Neutrophil (primary cell): ENCODE measurements around the genes LDHD, BCAR1 and CLEC3A.

GRCh38 chr16:74740756-74741348 lies 33.8 kb downstream of the FA2H start:
- PRO-cap: no peak

DNA sequence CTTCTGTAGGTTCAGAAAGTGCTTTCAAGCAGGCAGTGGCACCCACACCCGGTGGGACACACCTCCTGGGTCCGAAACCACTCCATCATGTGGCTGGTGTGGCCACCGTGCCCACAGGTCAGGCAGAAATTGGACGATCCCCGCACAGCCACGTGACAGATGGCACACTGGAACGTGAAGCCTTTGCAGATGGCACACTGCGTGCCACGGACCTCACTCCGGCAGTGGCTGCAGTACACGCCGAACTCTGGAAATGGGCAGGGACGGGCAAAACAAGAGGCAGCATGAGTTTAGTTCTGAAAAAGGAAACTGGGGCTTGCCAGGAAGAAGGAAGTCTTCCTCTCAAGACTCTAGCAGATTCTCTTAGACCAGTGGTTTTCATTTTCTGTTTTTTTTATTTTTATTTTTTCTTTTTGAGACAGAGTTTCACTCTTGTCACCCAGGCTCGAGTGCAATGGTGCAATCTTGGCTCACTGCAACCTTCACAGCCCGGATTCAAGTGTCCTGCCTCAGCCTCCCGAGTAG lies 99.6 kb upstream of the FA2H start:
- PRO-cap: no peak

DNA sequence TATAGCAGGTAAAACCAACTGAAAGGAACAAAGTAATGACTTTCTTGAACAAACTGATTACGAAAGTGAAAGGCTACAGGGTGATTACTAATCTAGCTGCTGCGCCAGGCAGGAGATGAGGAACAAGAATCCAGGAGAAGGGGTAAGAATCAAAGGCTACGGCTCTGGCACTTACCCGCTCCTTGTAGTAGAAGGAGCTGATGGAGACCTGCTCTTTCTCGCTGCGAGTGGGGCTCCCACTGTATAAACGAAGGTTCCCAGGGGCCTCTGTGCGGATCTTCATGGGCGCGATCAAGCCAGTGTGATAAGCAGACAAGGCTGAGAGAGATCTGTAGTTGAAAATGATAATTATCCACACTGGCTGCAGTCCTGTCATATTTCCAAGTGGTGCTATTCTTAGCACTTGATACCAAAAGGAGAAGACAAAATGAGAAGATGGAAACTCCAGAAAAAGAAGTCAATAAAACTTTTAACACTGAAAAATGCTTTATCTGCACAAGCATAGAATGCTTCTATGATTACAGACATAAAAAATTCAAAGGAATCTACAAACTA lies 81.1 kb downstream of the WDR59 start:
- PRO-cap: no peak

- PRO-cap: no peak
These were observed 6.9 kb upstream of the WDR59 start for GRCh38 chr16:74991549-74992595.

GRCh38 chr16:75024119-75024614 lies 25.3 kb downstream of the ZNRF1 start:
- PRO-cap: no peak

DNA sequence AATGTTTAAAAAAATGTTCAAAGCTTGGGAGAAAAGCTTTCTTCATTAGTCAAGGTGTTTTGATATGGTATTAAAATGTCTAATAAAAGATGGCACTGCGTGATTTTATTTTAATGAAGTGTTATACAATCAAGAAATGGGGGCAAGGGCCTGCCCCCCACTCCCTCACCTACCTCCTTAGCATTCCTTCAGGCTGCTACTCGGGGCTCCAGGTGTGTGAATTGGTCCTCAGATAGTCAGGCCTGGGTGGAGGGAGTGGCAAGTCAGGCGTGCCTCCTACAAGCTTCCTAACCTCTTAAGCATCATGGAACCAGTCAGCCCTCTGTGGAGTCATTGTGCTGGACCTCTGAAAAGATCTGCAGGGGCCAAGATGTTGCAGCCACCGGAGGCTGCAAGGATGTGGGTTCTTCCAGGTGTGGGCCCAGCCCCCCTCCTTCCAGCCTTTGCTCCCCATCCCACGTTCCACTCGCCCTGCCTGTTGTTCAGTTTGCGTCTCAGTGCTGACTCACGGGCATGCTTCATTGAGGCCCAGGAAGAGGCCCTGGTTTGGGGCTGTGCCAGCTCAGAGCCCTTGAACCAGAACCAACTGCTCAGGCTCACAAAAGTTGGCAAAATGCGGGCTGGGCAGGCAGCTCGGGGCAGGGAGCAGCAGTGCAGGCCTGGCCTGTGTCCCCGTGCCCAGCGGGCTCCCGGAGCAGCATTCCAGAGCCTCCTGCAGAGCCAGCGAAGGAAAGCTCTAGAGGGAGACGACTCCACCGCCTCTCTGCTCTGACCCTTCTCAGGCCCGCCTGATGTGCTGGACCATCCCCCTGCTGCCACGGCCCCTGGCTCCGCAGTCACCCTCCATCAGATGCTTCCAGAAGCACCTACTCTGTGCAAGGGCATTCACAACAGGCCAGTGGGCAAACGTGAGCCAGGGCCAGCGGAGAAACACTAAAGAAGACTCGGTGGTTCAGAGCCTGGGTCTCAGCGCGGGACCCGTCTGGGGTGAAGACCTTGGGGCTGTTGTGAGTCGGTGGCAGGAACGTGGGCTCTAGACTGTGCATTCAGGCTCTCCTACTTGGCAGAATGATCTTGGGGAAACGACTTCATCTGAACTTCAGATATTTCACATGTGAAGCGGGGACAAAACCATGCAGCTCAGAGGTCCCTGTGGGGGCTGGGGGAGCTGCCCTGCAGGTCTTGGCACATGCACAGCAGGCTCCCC lies 7.6 kb downstream of the LDHD start:
- PRO-cap: no peak

DNA sequence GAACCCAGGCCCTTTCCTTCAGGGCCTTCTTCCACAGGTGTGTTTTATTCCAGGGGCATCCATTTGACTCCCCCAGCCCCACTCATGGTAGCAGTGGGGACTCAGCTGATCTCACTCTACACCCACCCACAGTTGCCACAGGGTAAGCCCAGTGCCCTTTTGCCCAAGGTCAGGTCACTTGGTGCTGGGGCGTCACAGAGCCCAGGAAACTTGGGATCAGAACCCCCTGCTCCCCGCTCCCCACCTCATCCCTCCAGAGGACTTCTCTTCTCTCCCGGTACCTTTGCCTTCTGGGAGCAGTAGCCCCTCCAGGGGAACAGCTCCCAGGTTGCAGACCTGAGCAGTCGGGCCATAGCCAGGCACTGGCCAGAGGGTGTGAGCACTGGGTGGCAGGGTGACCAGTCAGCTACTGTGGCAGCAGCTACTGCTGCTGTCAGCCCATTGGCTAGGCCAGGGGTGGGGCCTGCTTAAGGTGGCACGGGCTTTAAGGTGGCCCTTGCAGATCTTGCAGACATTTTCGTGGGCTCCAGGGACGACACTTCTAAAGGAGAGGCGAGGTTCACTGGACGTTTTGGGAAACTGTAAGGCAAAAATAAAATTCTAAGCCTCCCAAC lies at the start of gene LDHD:
Gene LDHD (minus strand): TSS at position 413 of the 614 bp plus-strand sequence.
- PRO-cap: no peak

- PRO-cap: no peak
These were observed 5.5 kb downstream of the BCAR1 start for GRCh38 chr16:75246009-75246206.

DNA sequence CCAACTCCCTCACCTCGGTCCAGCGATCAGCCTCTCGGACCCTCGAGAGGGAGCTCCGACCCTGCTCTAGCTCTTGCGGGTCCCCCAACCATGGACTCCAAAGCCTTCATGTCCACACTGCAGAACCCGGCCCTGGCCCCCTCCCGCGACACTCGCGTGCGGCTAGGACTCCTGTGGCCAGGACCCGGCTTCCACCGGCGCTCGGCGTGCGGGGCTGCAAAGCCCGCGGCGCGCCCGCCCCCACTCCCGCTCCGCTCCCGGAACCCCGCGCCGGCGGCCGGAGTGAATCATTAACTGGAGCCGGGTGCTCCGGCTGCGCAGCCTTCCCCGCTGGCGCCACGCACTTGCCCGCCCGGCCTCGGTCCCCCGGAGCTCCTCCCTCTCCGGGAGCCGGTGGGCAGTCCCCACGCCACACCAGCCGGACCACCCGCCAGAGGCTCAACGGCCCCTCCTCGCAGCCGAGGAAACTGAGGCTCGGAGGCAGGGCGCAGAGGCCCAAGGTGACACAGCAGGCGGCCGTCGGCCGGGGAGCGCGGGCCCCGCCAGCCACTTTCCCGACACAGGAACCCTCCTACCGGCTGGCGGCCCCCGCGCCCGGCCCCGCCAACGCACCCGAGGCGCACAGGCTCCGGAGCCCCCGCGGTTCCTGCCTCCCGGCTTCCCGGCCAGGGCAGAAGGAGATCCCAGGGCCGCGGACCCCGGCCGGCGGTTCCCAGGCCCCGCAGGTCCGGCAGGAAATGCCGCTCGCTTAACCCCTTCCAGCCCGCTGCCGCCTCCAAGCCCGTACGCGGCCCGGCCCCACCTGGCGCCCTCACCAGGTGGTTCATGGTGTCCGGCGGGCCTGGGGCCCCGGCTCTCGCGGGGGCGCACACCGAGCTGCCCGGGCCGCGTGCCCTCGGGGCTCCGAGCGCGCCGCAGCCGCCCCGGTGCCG lies 502 bp downstream of the BCAR1 start:
- PRO-cap: no peak

- PRO-cap: no peak
These were observed at the start of gene BCAR1 for GRCh38 chr16:75251588-75252148. Gene BCAR1 (minus strand): TSS chr16:75251624.

GRCh38 chr16:78022275-78022815 lies at the start of gene CLEC3A:
Gene CLEC3A (plus strand): TSS chr16:78022548.
- PRO-cap: no peak

DNA sequence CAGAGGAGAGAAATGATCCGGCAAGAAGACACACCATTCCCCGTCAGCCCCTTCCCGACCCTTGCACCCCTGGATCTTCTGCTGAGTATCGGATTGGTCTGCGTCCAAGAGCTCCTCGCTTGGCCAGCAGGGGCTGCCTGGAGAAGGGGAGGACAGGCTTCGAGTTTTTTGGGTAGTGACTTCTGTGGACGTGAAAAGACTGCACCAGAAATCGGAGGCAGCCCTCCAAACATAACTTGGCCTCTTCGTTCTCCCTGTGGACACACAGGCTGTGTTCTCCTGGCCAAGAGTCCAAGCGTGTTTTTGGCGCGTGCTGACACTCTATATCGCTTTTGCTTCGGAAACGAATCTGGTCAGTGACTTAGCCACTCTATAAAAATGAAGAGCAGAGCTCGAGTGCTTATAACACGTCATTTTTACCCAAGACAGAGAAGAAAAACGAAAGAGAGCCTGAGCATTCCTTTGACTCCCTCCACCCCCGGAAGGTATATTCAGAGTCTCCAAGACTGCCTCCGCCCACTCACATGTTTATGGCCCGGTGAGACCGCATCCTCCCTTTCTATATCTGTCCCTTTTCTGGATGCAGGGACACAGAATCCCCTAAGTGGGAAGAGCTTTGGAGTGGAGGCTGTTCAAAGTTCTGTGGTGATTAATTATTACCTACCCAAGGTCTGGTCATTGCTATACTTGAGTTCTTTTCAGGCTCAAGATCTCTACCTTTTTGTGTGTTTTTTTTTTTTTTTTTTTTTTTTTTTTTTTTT lies 406.7 kb downstream of the WWOX start:
- PRO-cap: no peak

DNA sequence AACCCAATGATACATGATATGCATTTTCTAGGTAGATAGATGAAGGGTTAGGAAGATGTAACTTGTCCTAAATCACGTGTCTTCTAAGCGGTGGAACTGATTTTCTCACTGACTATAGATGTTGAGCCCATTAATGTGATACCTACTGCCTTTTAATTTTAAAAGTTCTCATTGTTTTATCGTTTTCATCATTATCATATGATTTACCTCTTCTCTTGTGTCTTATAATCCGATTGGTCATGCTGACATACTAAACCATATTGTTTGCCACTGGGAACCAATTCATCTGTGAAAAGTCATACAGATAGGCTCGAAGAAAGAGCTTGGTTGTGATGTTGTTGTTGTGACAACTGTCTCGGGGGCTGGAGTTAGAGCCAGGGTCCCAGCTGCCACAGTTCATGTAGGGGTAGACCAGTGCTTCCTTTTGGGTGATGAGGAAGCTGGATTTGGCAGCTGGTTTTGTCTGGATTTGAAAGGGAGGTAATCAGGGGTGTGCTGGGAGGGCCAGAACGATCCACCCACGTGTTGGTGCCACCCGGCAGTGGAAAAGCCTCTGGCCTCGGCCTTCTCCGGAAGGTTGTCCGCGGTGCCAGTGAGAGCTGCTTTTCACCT lies 438.0 kb downstream of the WWOX start:
- PRO-cap: no peak

DNA sequence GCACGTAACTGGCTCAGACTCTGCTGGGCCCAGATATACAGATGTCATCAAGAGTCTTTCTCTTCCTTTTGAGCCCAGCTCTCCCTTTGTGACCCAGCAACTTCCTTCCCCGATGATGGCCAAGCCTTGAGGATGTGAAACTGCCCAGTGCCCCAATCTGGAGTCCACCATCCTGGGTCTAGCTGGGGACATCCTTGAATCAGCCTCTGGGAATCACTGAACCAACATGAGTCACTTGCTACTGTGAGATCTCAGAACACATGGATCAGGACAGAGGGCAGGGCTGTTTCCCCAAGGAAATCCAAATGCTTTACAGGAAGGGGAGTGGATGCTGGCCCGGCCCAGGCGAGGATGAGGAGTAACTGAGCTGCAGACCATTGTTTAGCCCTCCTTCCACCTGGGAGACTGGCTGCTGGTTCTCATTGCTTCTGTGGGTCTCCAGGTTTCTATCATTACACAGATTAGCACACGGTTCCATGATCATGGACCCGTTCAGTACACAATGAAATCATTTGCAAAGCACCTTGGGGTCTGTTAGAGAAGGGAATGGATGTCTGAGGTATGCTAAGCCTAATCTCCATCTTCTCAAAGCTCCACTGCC lies 547.6 kb downstream of the WWOX start:
- PRO-cap: no peak

GRCh38 chr16:78714766-78715223 lies 615.3 kb downstream of the WWOX start:
- PRO-cap: no peak

DNA sequence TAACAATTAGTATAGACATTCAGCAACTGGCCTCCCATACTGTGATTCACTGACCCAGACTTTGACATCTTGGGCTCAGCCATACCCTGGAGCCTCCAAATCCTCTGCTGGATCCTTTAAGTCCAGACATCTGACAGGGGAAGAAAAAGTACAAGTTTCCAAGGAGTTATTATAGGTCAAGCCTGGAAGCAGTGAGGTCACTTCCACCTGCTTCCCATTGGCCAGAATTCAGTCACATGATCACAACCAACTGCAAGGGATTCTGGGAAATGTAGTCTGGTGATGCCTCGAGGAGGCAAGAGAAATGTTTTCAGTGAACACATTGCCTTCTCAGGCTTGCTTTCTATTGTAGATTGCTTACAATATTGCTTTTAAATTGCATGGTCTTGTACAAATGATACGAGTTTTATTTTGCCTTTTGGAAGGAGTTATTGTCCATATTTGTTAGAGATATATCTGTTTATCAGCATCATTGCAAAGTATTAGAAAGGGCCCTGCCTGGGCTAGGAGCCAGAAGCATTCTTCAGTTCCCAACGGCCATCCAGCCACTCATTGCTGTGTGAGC lies 696.8 kb downstream of the WWOX start:
- PRO-cap: no peak

DNA sequence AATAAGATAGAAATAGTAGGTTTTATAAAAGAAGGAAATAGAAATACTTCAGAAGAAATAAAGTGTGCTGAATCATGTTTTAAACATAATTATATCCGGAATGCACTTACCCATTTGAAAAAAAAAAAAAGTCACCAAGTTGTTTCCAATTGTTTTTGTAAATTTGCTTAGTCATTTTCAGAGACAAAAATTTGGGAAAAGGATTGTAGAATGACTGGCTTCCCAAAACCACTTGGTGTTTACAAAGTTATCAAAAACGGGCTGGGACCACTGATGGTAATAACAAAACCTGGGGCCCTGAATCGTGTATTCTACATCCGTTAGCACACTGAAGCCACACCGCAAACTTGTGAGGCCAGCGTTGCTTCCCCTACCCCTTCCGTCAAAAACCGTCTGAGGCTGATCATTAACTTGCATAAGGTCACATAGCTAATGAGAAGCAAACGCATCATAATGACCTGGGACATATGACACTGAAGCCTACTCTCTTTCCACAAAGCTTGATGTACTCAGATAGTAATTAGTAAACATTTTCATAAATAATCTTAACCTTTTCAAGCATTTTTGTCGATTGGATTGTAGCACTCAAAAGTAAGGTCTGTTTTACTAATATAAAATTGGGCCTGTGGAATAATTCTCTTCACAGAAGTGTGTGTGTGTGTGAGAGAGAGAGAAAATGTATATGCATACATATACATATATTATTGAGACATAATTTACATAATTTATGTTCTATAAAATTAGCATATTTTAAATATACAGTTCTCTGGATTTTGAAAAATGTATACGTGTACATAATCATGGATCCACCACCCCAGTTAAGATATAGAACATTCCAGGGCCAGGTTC lies 704.2 kb downstream of the MAF start:
- PRO-cap: no peak

DNA sequence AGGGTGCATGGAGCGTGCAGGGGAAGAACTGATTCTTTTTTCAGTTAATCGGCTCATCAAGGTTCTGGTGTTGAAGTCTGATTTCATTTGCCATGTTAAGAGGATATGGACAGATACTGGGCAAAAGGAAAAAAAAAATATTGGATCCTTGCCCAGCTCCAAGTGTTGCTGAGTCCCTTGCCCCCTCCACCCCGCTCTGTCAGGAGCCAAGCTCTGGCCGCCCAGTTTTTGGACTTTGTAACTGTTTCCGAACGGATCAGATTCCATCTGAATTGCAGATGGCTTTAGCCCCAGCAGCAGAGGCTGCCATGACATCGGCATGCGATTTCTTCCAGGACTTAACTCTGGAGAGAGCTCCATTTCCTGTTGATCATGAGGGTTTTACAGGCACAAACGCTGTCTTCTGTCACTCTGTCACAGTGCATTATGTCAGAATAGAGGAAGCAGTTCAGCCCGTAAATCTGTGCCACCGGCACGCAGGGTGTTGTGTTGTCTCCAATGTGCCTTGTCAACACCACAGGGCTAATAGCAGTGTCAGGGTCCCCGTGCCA lies 615.6 kb downstream of the MAF start:
- PRO-cap: no peak

DNA sequence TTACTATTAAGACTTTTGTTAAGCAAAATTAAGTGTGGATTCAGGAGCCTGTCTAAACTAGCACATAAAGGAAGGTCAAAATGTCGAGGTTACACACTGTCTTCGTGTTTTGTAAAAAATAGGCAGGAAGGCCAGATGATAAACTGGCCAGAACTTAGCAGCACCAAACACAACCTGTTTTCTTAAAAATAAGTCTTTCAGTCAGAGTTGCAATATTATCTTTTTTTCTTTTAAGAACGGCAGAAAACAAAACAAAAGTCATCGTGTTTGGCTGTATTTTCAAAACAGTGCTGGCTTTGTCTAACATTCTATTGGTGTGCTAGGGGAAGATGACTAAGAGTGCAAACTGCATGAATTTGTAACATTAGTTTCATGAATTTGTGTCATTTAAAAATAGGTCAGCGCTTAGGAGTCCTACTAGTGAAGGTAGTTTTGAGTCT lies 5.3 kb downstream of the MAF start:
- PRO-cap: no peak

GRCh38 chr16:79598271-79598698 lies 2.3 kb downstream of the MAF start:
- PRO-cap: no peak